Type B pancreatic cell (in vitro differentiated cells): ENCODE measurements around a stretch of chr10.

DNA sequence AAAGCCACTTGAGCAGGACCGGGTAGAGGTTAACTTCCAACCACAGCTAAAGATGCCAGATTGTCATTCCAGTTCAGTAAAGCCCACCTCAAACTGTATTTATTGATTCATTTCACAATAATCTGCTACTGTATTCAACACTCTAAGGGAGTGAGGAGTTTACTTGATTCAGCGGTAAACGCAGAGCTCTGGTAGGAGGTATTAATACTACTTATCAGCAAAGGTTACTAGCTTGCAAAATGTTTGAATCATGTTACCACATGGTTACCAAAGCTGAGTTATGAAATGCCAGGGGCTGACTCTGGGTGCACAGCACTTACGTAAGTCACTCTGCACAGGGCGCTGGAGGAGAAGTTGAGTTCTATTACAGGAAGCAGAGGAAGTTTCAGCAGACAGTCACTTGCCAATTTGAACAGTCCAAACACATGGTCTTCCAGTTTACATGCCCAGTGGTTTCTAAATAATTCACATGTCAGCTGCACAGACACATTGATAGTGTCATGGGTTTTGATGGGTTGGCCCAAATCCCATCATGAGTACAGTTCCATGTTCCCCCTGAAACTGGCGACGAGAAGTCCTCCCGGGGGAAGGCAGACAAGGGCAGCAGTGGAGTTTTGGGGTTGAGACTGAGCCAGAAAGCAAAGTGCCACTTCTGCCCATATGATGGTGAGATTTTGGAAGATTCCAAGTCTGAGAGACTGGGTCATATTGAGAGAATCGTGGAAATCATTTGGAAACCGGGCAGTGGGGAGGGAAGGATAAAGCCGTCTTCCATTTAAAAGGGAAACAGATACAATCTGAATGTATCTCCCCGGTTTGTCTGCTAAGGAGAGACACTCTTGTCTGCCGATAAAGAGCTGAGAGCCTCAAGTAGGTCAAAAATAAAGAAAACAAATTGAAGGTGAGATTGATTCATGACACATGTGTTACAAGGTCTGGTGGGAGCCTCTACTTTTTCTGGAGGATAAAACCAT is 64.3 kb downstream of the KLF6 start:
- PRO-cap = no peak

- PRO-cap = no peak
Measured at GRCh38 chr10:3747121-3748451, 37.4 kb downstream of the KLF6 start.

DNA sequence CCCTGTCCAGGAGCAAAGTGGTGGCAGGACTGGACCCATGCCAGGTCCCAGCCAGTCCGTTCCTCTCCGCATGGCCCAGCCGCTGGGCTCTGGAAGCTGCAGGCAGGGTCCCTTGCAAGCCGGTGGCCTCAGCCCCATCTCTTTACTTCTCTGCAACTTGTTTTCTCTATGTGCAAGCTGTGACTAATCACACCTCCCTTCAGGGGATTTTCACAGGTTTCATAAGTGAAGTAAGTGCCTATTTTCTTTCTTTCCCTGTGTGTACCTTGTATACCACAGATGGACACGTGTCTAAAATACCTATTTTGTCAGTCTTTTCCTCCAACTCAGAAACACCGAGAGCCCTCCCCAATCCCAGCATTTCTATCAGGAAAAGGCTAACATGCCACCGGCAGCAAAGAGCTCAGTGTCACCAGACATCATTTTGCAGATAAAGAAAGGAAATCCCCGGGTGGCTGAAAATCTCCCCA is 27.0 kb downstream of the KLF6 start:
- PRO-cap = no peak

DNA sequence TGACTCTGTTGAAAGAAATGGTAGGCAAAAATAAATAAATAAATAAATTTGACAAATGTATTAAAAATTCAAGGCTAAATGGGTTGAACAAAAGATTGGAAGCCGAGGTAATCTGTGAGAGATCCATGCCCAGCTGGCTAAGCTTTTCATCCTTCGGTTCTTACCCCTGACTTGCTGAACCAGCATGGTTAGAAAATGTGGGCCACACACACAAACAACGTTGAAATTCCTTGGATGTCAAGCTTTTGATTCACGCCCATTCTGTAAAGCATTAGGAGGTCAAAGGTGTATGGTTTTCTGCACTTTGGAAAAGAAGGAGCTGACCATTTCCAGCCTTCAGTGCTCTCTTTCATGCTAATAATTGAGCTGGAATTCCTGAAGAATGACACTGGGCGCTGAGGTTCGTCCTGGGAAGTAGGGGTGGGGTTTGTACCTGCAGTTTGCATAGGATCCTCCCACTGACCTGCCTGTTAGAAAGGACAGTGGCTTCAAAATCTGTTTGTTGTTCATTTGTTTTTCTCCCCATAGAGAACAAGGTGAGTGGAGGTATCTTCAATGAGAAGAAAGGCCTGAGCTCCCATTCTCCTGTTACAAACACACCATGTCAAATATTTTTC is 23.1 kb downstream of the KLF6 start:
- PRO-cap = no peak

GRCh38 chr10:3762735-3763613 is 22.0 kb downstream of the KLF6 start:
- PRO-cap = no peak

DNA sequence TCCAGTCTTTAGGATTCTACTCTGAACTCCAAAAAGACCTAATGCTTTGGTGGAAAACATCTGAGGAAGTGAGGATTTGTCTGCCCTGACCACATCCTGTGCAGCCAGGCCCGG is 3.7 kb downstream of the KLF6 start:
- PRO-cap = no peak

DNA sequence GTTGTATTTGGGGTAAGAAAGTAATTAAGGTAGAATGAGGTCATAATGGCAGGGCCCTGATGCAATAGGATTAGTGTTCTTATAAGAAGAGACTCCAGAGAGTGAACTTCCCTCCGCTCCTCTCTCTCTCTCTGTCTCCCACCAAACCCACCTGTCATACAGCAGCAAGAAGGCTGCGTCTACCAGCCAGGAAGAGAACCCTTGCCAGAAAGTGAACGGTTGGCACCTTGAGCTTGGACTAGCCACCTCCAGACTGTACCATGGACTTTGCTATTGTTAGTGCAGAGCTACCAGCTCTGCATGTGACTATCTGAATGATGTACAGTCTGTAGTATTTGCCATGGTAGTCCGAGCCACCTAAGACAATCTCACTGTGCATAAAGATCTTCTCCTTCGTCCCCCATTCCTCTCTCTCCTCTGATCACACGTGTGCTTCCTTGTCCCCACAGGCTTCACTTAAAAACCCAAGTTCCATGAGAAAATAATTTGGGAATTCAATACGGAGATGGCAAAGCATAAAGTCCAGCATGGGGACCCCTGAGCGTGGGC is 86.6 kb upstream of the KLF6 start:
- PRO-cap = no peak

DNA sequence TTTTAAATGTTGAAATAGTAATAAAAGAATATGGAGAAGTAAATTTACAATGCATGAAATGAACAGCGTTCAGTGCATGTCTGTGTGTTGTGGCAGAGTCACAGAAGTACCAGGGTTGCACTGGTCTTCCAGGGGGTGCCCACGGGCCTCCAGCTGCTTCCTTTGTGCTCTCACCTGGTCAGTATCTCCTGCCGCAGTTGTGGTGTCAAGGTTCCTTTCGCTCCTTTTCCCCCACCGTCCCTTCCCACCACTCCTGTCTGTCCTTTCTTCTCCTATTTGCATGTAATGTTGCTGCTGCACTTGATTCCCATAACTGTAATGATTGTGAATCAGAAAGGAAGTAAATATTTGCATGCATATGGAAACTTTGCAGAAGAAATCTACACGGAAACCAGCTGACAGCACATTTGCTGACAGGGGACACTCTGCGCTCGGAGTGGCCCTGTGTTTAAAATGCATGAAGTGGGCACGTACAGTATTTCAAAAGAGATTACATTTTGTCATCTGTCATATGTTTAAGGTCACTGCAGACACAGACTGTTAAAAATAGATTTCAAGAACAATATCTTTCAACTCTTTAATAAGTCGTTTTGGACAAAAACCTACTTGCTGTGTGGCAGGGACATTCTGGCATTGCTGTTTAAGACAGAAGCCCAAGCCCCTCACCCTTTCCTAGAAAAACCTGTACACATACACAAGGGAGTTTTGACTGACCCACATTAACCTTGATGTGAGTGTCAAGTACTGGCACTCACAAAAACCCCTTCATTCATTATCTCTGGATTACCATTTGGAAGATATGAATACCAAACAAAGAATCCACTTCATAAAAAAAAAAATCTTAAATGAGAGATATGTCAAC is 336.7 kb upstream of the KLF6 start:
- PRO-cap = no peak

DNA sequence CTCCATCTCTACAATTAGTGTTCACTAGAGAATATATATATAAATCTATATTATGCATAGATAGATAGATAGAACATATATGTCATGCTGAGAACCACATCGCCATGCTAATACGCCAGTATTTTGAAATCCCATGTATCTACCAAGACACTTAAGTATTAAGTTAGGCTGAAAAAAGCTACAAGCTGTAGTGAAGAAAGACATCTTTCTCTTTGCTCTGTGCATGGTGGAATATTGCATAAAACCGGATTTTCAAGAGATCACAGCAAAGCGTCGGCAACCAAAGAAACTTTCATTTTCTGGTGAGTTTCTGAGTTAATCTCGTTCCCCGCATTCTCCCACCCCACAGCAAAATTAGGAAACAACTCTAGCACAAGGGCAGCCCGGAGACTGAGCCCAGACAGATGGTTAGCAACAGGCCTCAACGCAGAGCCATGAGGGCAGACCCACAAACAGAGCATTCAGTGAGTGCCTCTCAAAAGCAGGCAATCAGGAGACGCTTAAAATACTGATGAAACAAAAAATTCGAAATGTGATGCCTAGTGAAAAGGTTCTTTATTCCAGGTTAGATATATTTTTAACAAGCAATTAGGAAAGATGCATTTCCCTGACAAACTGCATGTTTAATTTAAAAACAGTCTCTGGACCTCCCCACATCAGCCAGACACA is 396.0 kb upstream of the KLF6 start:
- PRO-cap = no peak

DNA sequence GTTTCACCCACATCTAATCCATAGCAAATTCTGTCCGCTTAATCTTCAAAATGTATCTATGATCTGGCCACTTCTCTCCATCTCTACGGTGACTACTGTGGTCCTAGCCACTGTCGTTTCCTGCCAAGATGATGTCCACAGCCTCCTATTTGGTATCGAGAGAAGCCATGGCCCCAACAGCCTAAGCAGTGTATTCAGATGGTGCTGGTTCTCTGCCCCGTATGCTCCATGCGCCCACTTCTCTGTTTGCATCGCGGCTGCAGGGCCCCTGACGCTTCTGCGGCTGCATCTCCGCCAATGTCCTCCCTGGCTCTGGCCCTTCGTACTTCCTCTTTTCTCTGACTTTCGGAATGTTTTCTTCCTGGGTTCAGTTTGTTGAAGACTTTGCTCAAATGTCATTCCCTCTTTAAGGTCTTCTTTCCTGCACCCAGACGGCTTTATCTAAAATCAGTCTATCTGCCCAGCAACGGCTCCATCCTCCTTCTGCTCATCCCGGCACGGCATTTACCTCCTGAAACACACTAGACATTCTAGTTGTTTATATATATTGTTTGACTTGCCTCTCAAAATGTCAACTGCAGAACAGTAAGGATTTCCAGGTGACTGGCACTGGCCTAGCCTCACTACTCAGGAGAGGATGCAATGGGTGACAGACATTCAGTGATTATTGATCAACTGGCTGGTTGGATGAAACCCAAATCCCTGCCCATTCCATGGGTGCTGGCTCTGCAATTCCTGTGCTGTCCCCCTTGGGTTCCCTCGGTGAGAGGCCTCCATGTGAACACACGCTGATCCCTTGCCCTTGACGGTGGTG is 421.5 kb upstream of the KLF6 start:
- PRO-cap = no peak

GRCh38 chr10:4246719-4247531 is 461.9 kb upstream of the KLF6 start:
- PRO-cap = no peak

- PRO-cap = no peak
Measured at GRCh38 chr10:4315483-4315955, 510.5 kb upstream of the AKR1E2 start.

- PRO-cap = no peak
Measured at GRCh38 chr10:4649933-4650338, 176.1 kb upstream of the AKR1E2 start.

DNA sequence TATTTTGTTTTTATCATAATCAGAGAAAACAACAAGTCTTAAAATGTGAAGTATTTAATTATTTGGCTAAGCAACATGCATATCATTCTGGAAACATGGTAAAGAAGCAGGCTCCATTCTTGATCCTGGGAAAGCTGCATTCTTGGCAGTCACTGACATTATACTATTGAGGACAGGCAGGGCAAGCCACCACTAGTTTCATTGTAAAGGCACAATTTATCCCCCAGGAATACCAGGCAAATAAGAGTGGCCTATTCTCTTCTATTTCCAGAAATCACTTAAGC is 153.8 kb upstream of the AKR1E2 start:
- PRO-cap = no peak

- PRO-cap = no peak
Measured at GRCh38 chr10:4903148-4903578, 60.1 kb upstream of the AKR1C1 start.

DNA sequence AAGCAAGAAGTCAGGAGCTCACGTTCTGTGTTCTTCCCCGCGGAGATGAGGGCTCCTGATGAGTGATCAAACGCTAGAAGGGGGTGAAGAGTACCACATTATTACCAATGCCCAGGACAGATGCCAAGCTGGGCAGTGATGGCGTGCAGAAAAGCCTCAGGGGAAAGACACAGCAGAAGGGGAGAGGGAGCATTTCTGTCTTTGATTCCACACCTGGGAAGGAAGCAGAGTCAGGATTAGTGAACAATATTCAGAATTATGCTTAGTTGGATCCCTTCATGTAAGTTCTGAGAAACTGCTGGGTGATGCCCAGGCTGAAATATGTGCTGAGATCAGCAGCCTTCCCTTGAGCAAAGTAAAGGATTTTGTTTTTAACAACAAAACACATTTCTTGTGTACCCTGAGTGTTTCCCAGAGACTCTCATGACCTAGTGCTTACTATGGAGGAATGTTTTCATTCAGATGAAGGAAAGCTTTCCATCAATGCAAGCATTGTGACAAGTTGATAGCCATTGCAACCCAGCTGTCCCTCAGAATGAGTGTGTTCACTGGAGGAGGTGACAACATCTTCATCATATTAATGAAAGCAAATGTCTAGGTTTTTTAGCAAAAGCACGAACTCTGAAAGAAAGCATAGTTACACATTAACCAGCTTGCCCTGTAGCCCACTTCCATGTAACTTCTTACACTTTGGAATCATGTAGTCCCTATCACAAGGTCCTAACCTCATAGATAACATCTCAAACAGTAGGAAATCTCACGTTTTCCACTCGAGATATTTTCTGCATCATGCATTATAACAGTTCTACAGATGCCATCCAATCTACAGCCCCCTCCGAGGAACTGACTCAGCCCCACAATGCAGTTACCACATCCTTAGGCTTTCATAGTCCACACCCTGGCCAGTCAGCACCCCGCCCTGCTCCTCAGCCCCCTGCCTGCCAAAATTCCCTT is 23.8 kb upstream of the AKR1C1 start:
- PRO-cap = no peak

DNA sequence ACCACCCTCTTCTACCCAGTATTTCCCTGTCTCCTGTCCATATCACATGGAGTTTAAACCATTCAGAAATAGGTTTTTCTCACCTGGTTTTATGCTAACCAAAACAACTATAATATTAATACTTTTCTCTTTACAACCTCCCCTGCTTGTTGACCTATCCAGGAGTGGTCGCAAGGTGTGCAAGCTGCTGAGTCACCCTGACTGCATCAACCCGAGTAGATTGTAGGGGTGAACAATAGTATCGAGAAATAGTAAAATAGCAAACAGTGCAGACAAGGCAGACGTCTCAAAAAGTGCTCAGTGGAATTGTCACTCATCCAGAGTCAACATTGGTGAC is 6.4 kb upstream of the AKR1C1 start:
- PRO-cap = no peak

- PRO-cap = no peak
Measured at GRCh38 chr10:4957297-4957496, 6.0 kb upstream of the AKR1C1 start.

GRCh38 chr10:4998138-4999096 is 5.2 kb downstream of the AKR1C2 start:
- PRO-cap = no peak

DNA sequence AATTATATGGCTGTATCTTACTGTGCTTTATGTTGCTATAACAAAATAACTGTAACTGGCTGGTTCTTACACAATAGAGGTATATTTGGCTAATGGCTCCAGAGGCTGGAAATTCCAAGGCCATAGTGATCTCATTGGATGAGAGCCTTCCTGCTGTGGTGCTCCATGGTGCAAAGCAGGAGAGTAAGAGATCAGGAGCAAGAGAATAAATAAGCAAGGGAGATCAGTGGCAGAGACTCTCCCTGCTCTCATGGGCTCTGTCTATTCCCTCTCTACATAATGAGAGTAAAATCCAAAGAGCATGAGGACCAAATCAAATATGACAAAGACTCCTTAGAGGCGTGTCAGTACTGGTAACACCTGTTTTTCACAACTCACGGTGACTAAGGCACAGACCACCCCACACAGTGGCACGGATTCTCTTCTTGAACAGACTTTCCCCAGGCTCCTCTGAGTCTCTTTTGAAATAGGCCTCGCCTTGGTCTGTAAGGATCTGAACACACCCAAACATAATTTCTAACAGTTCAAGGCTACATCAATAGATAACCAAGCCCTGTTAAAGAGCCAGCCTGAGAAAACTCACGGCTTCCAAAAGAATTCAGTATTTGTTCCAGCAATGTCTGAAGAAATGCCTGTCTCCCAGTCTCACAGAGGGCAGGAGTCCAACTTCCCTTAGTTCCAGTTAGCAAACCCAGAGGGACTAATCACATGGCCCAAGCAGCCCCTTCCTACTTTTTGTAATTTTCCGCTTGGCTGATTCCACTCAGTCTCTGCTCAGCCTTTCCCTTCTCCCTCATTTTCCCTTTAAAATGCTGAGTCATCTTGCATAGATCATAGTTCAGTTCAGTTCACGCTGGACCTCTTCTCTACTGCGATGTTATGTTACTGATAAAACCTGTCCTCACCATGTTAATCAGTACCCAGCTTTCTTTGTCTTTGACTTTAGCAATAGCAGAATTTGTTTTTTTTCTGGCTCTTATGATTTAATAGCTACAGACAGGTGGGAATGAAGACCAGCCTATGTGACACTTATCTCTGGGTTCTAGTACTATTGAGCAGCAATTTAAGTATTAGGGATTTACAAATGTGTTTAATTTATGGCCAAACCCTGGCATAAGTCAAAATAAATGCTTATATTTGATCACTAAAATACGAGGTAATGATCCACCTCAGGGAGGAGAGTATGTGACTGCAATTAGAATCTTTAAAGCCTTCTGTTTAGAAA is 22.7 kb upstream of the AKR1C3 start:
- PRO-cap = bidirectional peak, plus-strand start at position 403 of the sequence, minus-strand start at position 281 of the sequence; bidirectional peak, plus-strand start at position 989 of the sequence, minus-strand start at position 806 of the sequence